Right atrium auricular region (tissue), 2 donors: Measurements from ENCODE around the gene NLGN1.

DNA sequence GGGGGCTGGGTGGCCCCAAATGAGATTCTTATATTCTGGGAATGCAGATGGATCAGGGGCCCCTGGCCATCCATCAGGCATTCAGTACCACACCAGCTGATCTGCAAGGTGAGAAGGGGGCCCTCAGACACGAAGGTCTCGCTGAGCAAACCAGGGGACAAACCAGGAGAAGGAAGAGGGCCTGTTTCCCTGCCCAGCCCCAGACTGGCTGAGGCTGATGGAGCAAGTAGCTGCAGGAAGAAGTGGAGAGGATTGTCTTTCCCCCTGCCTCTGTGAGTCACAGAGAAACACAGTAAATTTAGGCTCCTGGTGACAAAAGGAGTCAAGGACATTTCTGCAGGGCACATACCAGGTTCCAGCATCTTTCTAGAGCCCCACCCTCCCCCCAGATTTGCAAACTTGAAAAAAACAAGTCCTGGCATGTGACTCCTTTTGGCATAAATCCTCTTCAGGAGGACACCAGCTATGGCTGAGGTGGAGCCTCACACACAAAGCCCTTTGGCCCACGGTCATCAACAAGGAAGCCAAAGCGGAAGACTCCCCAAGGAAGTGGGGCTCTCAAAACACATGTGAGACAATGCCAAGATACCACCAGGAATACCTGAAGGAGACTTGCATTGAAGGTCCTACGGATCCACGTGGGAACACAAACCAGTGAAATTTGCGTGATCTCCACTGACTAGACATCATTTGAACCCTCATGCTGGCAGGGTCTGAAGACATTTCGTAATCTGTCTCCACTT lies 17.7 kb downstream of the PLD1 start:
- PRO-cap = no peak
- RAMPAGE, long total RNA, 2 experiments = no peak in any of the 2 experiments

GRCh38 chr3:171841287-171841773 lies 1.8 kb upstream of the TMEM212 start:
- PRO-cap = no peak
- RAMPAGE, long total RNA, 2 experiments = no peak in any of the 2 experiments

DNA sequence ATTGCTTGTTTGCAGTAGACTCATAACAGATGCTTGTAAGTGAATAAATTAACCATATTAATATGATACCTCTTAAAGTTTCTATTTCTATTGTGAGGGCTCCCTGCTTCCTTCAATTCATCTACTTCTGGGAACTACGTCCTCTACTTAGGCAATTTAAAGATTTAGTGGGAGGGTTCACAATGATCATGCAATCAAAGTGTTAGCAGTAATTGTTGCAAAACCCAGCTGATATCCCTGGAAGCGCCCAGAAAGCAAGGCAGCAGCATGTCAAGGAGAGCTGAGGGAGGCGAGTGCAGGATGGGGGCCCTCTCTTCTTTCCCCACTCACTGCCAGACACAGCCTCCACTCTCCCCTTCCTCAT lies 6.4 kb downstream of the TMEM212 start:
- PRO-cap = no peak
- RAMPAGE, long total RNA, 2 experiments = no peak in any of the 2 experiments

DNA sequence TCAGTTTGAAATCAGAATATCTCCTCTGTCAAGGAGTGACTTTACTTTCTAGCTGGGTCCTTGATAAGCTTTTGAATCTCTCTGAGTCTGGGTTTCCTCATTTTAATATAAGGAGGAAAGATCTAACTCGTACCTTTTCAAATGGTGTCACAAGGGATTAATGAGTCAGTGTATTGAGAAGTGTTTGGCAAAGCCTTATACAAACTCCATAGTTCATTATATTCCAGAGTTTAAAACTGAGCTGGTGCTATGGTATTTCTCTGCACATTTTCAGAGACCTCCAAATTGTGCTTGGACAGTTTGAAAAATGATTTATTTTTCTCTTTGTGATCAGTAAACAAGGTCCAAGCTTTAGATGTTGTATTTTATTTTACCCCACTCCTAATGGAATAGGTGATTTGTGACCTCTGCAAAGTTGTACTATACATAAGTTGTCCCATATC lies 5.5 kb downstream of the FNDC3B start:
- PRO-cap = no peak
- RAMPAGE, long total RNA, 2 experiments = no peak in any of the 2 experiments

GRCh38 chr3:172057872-172058558 lies 18.6 kb downstream of the FNDC3B start:
- PRO-cap = no peak
- RAMPAGE, long total RNA, 2 experiments = no peak in any of the 2 experiments

GRCh38 chr3:172102523-172102915 lies 63.1 kb downstream of the FNDC3B start:
- PRO-cap = no peak
- RAMPAGE, long total RNA, 2 experiments = no peak in any of the 2 experiments

GRCh38 chr3:172160049-172161034 lies 121.0 kb downstream of the FNDC3B start:
- PRO-cap = no peak
- RAMPAGE, long total RNA, 2 experiments = no peak in any of the 2 experiments

DNA sequence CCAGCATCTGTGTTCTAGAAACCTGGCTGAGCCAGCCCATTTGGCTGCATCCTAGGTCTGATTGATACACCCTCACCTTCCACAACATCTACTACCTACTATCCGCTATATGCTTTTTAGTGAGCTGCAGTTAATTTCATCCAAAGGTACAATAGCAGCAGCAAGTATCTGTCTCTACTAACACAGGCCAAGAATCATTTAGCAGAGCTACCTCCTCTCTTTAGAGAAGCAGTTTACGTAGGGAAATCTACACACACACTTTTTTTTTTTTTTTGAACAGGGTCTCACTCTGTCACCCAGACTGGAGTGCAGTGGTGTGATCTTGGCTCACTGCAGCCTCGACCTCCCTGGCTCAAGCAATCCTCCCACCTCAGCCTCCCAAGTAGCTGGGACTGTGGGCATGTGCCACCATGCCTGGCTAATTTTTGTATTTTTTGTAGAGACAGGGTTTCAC lies 181.3 kb downstream of the GHSR start:
- PRO-cap = no peak
- RAMPAGE, long total RNA, 2 experiments = no peak in any of the 2 experiments

DNA sequence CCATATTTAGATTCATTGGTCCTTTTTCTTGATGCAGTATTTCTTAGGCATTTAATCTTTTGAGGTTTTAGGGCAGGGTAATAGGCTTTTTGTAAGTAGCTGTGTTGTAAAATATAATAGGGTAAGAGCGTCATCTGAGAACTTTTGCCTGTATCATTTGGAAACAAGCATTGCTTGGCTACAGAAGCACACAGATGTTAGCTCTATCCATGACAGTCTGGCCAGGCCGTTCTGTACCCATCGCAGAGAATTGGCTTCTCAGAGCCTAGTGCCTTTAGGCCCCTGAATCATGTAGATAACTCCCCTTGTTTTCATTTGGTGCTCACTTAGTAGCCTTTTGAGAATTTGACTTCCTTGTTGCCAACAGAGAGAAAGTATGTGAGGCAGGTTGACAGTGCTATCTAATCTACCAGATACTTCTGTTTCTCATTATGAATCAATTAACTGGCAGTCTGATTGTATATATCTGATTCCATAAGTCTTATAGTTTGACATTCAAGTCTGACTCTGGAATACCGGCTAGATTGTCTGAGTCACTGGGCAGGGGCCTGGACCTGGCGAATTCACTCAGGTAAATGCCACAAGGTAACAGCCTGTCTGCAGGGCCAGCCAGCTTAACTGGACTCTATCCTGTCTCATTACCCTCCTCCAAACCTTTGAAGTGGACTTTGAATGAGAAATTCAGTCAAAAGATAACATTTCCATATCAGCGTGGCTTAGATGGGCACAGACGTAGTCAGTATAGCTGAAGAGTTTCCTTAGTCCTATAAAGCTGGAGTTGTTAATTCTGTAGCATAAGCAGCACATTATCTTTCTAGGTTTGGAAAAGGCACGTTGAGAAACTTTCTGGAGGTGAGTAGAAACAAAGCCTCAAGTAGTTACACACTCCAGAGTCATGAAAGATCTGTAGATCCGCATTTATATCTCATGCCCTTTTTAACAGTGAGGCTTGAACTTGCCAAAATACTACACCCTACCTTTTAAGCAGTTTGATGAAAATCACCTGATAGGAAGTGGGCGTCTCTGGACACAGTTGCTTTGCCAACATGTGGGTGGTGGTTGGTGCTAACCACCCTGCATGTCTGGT lies 160.1 kb downstream of the GHSR start:
- PRO-cap = no peak
- RAMPAGE, long total RNA, 2 experiments = no peak in any of the 2 experiments

- PRO-cap = no peak
- RAMPAGE, long total RNA, 2 experiments = no peak in any of the 2 experiments
Observed at GRCh38 chr3:172505550-172506106, 17.6 kb downstream of the TNFSF10 start.

DNA sequence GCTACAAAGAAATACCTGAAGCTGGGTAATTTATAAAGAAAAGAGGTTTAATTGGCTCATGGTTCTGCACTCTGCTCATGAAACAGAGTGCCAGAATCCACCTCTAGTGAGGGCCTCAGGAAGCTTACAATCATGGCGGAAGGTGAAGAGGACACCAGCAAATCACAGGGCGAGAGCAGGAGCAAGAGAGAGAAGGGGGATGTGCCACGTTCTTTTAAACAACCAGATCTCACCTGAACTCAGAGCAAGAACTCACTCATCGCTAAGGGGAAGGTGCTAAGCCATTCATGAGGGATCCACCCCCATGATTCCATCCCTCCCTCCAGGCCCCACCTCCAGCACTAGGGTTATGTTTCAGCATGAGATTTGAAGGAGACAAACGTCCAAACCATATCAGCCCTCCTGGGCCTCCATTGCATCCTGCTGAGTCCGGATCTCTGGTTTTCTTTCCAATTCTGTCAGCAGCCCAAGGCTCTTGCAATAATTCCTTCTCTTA lies 29.8 kb upstream of the TNFSF10 start:
- PRO-cap = no peak
- RAMPAGE, long total RNA, 2 experiments = no peak in any of the 2 experiments

- PRO-cap = unidirectional peak, plus-strand start at chr3:172594802
- RAMPAGE, long total RNA, 2 experiments = no peak in any of the 2 experiments
Observed at GRCh38 chr3:172594479-172595068, 71.3 kb upstream of the TNFSF10 start.

DNA sequence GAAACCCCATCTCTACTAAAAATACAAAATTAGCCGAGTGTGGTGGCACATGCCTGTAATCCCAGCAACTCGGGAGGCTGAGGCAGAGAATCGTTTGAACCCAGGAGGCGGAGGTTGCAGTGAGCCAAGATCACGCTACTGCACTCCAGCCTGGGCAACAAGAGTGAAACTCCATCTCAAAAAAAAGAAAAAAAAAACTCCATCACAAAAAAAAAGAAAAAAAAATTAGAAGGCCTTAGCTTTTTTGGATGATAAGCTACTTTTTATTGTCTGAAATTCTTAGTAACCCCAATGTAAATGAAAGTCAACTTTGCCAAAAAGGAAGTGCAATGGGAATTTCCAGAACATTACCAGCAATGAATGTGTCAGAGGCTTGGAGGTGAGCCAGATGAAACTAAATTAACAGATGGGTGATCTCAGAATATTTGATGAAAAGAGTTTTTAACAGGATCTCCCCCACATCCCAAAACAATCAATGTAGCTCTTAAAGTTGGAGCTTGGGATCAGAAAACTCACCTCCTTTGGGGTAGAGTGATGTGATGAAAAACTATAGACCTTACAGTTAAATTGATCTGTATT lies 84.0 kb upstream of the TNFSF10 start:
- PRO-cap = no peak
- RAMPAGE, long total RNA, 2 experiments = no peak in any of the 2 experiments

- PRO-cap = no peak
- RAMPAGE, long total RNA, 2 experiments = no peak in any of the 2 experiments
Observed at GRCh38 chr3:172664312-172665559, 46.1 kb downstream of the NCEH1 start.

DNA sequence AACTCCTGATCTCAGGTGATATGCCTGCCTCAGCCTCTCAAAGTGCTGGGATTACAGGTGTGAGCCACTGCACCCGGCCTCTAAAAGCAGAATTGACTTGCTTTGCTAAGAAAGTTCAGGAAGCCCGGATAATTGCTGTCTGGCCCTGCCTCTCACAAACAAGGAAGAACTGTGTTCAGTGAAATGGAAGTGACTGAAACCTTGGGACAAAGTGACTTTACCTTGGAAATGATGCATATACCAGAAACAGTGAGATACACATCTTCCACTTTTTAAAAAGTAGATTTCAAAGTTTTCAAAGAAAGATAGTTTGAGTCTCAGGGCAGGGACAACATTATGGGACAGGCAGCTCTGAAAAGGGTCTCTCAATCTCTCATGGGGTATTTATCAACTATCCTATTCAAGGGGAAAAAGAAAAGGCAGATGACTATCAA lies 12.7 kb downstream of the NCEH1 start:
- PRO-cap = no peak
- RAMPAGE, long total RNA, 2 experiments = no peak in any of the 2 experiments

- PRO-cap = bidirectional peak, plus-strand start at chr3:172749542, minus-strand start at chr3:172749401
- RAMPAGE, long total RNA, 2 experiments = no peak in any of the 2 experiments
Observed at GRCh38 chr3:172749006-172750043, 1.2 kb upstream of the ECT2 start.

- PRO-cap = bidirectional peak, plus-strand start at chr3:173397782, minus-strand start at chr3:173397485
- RAMPAGE, long total RNA, 2 experiments = start-site peak on the plus strand in 1 of 2 experiments, at chr3:173397744-173397782 at its widest, 16 reads per replicate
Observed at GRCh38 chr3:173397371-173398064, at the start of gene NLGN1. Gene NLGN1 (plus strand): TSS chr3:173397744.

DNA sequence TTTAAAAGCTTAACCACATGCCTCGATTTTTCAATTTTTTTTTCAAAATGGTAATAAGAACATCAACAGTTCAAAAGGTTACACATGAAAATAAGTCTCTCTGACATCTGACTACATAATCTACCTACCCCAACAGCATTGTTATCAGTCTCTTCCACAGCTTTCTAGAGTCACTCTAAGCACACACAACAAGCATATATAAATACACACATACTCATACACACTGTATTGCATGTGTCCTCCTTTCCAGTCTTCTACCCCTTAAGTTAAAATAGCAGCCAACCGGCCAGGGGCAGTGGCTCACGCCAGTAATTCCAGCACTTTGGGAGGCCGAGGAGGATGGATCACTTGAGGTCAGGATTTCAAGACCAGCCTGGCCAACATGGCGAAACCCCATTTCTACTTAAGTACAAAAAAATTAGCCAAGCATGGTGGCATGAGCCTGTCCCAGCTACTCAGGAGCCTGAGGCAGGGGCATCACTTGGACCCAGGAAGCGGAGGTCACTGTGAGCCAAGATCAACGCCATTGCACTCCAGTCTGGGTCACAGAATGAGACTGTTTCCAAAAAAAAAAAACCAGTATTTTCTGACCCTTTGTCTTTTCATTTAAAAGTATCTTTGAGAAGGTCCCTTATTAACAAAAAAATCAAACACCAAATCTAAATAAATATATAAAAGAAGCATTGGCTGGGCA lies 12.1 kb downstream of the TBL1XR1 start:
- PRO-cap = no peak
- RAMPAGE, long total RNA, 2 experiments = no peak in any of the 2 experiments

DNA sequence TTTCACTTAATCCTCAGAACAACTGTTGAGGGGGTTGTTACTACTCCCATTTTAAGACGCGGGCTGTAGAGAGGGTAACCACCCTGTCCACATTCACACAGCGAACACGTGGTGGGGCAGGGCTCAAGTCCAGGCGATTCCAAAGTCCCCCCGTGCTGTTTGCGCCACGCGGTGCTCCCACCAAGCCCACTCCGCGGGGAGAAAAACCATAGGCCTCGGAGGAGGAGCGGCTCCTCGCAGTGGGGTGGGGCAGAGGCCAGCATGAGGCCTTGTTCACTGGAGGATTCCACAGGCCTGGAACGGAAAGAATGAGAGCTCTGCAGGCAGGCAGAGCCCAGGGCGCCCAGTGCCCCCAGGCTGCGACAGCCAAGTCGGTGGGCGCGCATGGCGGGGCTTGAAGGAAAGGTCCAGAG lies 161.7 kb upstream of the TBL1XR1 start:
- PRO-cap = no peak
- RAMPAGE, long total RNA, 2 experiments = no peak in any of the 2 experiments

- PRO-cap = no peak
- RAMPAGE, long total RNA, 2 experiments = no peak in any of the 2 experiments
Observed at GRCh38 chr3:177427075-177427828, 230.0 kb upstream of the TBL1XR1 start.